HCT116 (cell line): ENCODE measurements around a stretch of chr13.

DNA sequence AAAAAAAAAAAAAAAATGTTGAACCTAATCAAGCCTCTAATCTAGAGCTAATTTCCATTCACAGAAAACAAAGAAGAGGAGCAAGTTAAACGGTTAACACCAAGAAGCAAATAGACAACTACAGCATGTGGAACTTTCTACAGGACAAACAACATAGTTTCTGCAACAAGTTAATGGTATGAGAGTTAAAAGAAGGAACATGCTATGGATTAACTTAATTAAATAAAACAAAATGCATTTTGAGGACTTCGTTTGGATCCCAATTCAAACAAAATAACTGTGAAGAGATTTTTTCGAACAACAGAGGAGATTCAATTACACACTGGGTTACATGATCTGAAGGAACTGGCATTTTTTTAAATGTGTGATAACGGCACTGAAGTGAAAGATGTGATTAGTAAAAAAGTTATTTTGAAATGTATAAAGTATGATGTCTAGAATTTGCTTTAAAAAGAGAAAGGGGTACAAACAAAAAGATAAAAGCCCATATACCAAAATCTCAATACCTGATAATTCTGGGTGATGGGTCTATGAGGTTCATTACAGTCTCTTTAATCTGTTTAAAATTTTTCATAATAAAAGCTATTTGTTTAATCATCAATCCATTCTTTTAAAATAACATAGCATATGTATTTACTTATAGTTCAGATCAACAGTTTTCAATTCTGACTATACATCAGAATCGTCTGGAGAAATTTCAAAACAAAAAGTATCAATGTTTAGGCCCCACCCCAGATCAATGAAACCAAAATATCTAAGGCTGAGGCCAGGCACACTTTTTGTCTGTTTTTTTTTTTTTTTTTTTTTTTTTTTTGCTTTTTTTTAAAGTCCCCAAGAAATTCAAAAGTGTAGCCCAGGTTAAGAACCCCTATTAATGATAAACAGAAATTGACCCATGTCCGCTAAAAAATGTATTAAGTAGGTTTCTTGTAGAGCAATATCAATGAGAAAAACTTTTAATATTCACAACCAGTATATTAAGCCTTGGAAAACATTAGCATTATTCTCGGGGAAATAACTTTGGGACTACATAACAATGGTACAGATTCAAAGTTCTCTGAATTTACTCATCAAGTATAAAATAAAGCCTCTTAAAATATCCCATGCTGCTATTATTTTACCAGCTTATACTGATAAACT lies 12.2 kb downstream of the N4BP2L2 start:
- RRBS, result no CpG with 5 or more reads among the region's 7 CpGs

GRCh38 chr13:32537602-32537834 lies 1.1 kb downstream of the N4BP2L2 start:
- RRBS, result no CpG with 5 or more reads among the region's 4 CpGs

DNA sequence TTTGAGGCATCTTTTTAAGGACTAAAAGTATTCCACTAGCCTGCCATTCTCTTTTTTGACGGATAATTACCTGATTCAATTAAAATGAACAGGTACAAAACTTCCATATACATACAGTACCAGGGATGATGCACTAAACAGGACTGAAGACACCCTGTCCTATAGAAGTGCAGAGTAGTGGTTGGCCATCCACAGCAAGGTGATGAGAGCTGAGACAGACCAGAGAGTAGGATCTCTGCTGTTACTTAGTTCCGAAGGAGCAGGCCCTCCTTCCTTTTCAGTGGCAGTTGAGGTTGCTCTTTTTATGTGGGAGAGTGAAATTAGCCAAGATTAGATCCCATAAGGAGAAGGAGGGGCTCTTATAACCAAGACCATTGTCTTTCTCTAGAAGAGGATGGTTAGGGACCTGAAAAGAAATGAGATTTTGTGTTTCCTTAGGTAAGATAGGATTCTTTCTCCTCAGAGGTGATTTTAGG lies 4.0 kb downstream of the PDS5B start:
- RRBS, result no CpG with 5 or more reads among the region's 2 CpGs

GRCh38 chr13:32753262-32753742 lies 167.1 kb downstream of the PDS5B start:
- RRBS, result no CpG with 5 or more reads among the region's 3 CpGs

DNA sequence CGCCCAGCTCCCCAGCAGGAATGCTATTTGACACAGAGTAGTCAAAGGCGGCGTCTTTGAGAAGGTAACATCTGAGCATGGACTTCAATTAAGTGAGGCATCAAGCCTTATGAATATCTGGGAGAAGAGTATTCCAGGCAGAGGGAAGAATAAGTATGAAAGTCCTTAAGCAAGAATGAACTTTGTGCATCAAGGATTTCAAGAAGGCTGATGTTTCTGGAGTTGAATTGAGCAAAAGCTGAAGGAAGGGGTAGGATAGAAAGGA lies 194.1 kb downstream of the PDS5B start:
- RRBS, result no CpG with 5 or more reads among the region's 3 CpGs

- RRBS, result no CpG with 5 or more reads among the region's 7 CpGs
Measured at GRCh38 chr13:32811391-32811942, 204.8 kb upstream of the KL start.

GRCh38 chr13:33032080-33032738 lies 16.0 kb downstream of the KL start:
- RRBS, result no CpG with 5 or more reads among the region's 13 CpGs

DNA sequence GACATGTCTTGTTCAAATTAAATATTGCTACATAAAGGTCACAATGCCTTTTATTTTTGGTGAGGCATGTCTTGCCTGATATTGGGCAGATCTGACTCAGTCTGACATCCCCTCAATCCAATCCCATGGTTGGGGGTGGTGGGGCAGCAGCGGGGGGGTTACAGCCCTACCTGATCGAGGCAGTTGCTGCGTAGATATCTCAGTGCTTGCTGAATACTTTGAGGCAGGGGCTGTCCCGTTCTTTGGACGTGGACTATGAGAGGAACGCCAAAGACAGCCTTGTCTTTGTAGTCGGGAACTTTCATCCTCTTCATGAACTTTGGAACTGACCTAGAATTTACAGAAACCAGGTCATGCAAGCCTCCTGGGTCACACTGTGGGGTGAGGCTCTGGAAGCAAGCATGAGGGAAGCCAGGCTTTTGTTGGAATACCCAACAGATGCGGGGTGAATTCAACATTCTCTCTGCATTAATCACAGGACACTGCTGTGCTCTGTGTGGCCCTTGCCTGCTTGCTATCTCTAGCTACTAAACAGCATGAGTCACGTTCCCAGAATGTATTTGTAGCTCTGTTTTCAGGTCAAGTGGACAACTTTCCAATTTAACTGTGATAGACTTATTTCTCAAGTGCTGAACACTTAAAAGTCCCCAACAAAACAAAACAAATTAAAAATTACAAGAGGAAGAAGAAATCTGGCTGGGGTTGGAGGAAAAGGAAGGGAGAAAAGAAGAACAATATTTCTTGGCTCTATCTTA lies 109.9 kb downstream of the KL start:
- RRBS, result no CpG with 5 or more reads among the region's 9 CpGs

DNA sequence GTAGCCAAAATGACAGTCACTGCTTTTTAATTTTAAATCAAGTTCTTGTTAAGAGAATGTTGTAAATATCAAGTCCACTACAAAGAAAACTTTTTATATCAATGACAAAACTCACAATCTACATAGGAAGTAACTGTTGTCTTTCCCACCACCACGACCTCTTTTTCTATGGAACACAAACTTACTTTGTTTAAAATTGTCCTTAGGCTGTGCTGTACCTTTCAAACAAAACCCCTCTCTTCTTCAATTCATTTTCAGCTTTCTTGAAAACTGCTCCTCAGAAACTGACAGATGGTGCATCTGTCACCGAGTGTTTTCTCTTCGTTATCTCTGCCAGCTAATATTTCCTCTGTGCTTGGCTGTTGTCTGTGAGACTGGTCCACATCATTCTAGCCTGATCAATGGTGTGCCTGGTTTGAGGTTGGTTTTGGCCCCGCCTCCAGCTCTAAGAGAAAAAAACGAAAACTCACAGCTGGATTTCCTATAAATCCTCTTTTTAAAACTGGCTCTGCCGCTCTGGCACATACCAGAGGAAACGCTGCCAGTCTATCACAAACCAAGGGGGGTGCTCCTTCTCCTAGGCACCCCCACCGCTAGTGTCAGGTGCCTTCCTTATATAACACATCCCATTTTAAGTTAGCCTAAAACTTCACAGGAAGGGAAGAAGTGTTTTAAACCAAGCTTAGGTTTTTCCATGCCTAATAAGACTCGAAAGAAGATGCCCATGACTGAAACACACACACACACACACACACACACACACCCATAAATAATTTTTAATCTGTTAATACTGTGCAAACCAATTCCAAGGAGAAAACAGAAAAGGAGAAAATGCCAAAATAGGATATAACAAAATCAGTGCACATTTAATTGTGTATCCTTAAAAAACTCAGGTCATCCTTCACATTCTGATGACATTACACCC lies 79.7 kb downstream of the STARD13 start:
- RRBS, result no CpG with 5 or more reads among the region's 9 CpGs

DNA sequence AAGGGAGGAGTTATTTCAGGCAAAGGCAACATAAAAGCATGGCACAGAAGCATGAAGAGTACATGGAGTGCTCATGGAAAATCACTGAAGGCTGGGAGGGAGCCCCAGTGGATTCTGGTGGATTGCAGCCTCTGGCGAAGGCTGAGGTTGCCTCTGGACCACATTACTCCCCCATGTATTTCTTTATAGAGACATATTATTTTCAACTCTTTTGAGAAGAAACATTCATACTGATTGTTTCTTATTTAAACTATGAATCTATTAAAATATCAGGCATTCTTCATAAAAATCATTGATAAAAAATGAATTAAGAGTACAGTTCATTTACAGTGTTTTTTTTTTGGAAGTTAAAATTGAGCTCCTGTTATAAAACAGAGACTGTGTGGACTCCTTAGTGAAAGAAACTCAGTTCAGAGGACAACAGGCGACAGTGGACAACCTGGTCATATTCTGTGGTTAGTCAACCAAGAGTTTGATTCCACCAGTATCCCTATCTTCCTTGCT lies 57.4 kb downstream of the STARD13 start:
- RRBS, result no CpG with 5 or more reads among the region's 2 CpGs

DNA sequence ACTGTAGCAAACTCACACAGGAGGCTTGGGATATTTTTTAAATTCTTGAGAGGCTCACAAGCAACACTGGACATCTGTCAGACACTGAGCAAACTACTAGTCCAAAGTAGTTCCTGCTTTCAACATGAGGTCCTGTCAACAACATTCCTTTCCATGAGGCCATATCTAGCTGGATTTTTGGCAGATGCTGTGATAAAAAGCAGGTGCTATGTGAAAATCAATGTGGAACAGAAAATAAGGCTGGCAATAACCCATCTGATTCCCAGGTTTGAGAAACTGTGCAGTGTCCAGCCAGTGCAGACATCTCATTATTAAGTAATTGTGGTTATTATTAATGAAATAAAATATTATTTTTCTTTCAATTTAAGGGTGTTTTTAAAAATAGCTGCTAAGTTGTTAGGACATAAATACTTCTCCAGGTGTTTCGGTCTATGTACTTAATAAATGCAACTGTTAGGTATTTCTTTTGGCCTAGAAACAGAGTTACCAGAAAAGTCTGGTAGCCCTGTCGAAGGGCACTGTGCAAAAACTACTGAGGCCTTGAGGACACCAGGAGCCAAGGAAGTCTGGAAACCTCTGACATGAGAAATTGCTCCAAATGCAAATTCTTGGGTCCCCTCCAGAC lies 50.3 kb downstream of the STARD13 start:
- RRBS, result no CpG with 5 or more reads among the region's 2 CpGs

- RRBS, result no CpG with 5 or more reads among the region's 4 CpGs
Measured at GRCh38 chr13:33286239-33286439, 584 bp upstream of the STARD13 start.

DNA sequence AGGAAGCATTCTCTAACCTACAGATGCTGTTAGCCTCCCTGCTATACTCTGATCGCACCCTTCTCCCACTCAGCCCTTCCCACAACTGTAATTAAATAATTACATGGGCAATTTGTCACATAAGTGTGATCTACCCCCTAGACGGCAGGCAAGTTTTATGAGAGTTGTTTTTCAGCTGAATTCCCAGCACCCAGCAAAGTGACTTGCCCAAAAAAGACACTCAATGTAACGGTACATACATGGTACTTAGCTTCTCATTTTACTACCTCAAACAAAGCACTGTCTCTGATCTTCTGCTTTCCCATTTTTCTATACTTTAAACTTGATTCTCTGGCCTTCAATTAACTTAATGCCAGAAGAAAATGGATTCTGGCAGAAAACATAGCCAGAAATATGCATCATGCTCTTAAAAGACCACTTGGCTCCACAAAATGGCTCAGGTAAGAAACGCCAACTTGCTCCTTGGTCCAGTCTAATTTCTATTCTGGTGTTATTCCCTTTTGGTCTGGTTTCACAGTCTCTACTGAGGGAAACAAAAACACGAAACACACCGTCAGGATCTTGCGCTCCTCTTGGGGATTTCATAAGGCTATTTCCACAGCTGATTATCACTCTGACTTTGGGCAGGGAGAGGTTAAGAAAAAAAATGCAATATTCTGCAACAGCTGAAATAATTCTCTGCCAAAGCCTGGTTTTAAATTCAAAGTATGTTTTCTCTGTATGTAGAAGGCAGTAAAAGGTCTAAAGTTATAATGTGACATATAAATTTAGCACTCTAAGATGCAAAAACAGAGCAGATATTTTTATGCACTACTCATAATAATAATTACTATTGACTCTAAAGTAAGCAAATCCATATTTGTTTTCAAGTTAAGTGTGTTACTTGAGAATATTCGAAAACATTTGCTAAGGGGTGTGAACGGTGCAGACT lies 38.1 kb upstream of the STARD13 start:
- RRBS, result no CpG with 5 or more reads among the region's 9 CpGs

DNA sequence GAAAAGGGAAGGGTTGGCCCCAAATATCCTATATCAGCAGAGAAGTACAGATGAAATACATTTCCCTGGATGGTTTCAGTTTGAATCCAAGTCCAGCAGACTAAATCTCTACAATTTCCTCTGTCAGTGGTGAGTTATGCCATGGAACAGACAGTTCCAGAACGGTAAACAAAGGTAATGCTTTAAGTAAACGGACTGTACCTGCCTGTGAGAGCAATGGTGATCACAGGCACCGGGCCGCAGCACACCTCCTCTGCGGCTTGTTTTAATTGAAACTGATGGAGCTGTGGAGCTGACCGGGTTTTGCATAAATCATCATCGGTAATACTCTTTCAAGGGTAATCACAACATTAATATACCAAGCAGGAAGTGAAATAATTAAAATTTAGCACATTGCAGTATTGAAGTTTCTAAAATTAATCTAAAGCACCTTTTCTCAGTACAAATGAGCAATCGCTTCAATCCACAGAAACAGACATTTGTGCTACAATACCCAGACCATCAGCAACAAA lies 517.7 kb downstream of the RFC3 start:
- RRBS, result 98% methylated on average over 4 of the region's 8 CpGs

GRCh38 chr13:34747898-34748421 lies 194.1 kb upstream of the NBEA start:
- RRBS, result no CpG with 5 or more reads among the region's 6 CpGs

- RRBS, result no CpG with 5 or more reads among the region's 9 CpGs
Measured at GRCh38 chr13:35159063-35159977, 217.2 kb downstream of the NBEA start.

GRCh38 chr13:35470443-35471638 lies 5.6 kb downstream of the MAB21L1 start:
- RRBS, result 98% methylated on average over 17 of the region's 69 CpGs

DNA sequence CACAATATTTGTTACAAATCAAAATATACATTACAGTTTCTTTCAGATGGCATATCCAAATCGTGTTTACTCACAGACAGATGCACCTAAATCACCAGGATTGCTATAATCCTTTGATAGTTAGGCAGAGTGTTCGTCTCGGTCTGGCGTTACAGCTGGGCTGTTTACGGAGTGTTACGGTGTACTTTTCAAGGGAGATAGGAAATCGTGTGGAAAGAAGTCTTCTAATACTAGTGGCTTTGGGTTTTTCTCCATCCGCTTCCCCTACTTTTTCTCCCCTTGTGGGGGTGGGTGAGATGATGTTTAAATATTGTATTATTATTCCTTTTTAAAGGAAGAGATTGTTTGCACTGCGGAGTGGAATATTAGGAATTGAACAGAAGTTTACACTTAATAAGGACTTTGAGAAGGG lies 1.9 kb downstream of the MAB21L1 start:
- RRBS, result no CpG with 5 or more reads among the region's 9 CpGs

DNA sequence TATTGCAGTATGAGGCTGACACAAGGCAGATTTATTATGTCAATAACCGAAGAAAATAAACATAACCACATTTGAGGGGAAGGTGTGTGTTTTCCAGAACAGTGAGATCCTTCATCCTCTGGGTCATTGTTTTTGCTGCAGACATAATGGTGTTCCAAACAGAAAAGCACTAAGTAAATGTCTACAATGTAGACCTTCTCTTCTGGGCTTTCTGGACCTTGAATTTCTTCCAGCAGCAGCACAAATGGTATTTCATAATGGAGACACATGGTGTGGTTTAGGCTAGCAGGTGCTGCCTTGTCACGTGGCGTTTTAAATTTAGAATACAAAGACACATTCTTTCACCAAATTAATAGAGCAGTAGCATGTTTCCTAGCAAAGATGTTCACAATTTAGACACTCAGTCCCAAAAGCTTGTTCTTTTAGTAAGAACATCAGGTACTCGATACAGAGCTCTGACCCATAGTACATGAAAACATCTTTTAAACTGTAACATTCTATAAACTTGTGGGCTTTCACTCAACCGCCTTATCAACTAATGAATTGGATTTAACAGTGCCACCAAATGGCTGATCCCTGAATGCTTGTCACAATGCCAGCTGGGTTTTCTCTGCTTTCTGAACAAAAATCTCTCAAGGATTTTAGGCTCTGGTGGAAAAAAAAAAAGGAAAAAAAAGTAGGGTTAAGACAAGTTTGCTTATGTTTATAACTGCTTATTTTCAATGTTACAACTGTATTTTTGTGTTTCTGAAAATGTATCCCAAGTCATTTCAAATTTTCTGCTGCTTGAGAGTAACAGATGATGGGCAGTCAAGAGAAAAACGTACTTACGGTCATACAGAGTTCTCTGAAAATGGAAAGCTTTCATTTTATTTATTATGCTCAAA lies 290.1 kb downstream of the DCLK1 start:
- RRBS, result no CpG with 5 or more reads among the region's 7 CpGs